Melanocyte of skin (primary cell): ENCODE results near the gene SGSM2.

GRCh38 chr17:1473811-1474303 lies 17.8 kb upstream of the CRK start:
- CAGE, long polyA plus RNA, 2 experiments = no peak in any of the 2 experiments

GRCh38 chr17:1628210-1628751 lies 353 bp downstream of the SLC43A2 start:
- CAGE, long polyA plus RNA, 2 experiments = no peak in any of the 2 experiments

GRCh38 chr17:1649088-1649758 lies 443 bp downstream of the RILP start:
- CAGE, long polyA plus RNA, 2 experiments = no peak in any of the 2 experiments

GRCh38 chr17:1732722-1733384 lies 8.3 kb downstream of the WDR81 start:
- CAGE, long polyA plus RNA, 2 experiments = no peak in any of the 2 experiments

- CAGE, long polyA plus RNA, 2 experiments = no peak in any of the 2 experiments
Measured at GRCh38 chr17:1871697-1872295, 42.0 kb downstream of the RPA1 start.

- CAGE, long polyA plus RNA, 2 experiments = no peak in any of the 2 experiments
Measured at GRCh38 chr17:1989181-1989575, 36.0 kb downstream of the RTN4RL1 start.

- CAGE, long polyA plus RNA, 2 experiments = no peak in any of the 2 experiments
Measured at GRCh38 chr17:1999601-2000348, 25.4 kb downstream of the RTN4RL1 start.

GRCh38 chr17:2018289-2019481 lies 6.4 kb downstream of the RTN4RL1 start:
- CAGE, long polyA plus RNA, 2 experiments = no peak in any of the 2 experiments

DNA sequence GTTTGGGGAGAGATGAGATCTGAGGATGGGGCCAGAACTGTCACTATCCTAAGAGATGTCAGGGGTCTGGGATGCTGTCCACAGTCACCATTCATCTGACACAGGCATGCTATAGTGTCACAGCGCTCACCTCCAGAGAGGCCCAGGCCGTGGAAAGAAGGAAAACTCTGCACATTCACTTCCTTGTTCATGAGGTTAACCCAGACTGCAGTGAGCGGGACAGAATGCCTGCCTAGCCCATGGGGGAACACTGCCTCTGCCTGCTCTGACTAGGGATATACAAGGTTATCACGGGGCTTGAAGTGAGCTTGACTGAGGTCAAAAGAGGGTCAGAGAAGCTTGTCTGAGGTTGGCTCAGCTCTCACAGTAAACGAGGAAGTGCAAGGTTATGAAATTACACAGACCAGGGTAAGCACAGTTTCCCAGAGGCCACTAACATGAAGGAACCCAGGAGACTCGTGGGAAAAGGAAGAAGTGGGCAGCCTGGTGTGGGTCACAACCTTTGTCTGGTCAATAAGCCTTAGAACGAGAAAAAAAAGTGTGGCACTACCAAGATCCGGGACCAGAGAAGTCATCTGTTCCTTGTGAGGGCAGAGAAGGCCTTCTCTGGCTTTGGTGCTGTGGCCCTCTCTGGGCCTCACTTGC lies 28.7 kb downstream of the HIC1 start:
- CAGE, long polyA plus RNA, 2 experiments = no peak in any of the 2 experiments

DNA sequence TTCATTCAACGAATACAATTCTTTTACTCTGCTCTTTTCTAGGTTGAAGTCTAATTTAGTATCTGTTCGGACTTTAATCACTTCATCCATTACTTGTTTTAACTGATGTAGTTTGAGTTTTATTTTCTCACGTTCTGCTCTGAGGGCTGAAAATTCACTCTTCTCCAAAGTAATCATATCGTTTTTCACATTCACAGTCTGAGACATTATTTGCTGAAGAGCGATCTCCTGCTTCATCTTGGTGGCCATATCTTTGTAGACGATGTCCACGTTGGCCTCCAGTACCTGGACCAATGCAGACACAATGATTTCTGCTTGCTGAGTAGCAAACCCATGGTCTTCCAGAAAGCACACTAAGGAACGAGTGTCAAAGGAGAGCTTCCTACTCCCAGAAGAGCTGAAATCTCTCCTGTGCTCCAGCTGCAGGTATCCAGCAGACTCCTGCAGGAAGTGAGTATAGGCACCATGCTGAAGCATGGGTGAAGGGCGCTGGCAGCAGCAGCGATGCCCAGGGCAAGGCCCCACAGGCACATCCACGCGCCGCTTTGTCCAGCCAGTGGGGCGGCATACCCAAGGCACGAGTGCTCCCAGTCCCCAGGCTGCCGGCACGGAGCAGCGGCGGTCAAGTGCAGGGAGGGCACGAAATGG lies 72.9 kb downstream of the HIC1 start:
- CAGE, long polyA plus RNA, 2 experiments = no peak in any of the 2 experiments

GRCh38 chr17:2137246-2137730 lies 82.4 kb downstream of the HIC1 start:
- CAGE, long polyA plus RNA, 2 experiments = no peak in any of the 2 experiments

DNA sequence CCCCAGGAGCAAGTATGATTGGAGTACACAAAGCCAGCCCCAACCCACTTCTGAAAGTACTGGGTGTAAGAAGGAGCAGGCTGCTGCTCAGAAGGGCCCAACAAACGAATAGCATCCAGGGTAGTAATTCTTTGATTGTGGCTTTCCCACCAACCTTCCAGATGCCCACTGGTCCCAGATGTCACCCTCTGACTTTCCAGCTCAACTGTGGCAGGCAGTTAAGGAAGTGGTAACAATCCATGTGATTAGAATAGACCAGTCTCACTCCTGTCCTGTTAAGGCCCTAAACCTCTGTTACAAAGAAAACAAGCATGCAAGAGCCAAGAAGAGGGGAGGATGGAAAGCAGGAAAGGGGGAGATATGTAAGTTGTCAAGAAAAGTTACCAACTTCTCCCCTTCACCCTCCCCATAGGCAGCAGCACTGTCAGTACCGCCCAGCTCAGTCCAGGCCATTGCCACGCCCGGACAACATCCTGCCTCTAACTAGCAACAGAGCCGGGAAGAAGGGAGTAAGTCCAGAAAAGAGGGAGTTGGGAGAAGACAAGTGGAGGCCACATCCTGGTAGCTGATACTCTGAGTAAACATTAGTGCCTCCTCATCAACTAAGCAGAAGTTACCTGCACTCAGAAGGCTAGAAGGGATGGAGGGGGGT lies 113.7 kb downstream of the SMG6 start:
- CAGE, long polyA plus RNA, 2 experiments = no peak in any of the 2 experiments

DNA sequence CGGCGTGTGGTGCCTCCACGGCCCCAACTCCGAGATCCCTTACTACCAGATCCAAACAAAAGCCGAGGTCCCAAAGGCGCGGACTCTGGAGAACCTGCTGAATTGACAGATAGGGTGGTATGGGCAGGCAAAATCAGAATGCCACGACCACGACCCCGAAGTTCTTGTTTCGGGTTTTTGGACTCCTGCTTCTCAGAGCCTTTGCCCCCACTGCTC lies 4.3 kb downstream of the SMG6 start:
- CAGE, long polyA plus RNA, 2 experiments = no peak in any of the 2 experiments

GRCh38 chr17:2335564-2335796 lies 777 bp downstream of the TSR1 start:
- CAGE, long polyA plus RNA, 2 experiments = no peak in any of the 2 experiments

DNA sequence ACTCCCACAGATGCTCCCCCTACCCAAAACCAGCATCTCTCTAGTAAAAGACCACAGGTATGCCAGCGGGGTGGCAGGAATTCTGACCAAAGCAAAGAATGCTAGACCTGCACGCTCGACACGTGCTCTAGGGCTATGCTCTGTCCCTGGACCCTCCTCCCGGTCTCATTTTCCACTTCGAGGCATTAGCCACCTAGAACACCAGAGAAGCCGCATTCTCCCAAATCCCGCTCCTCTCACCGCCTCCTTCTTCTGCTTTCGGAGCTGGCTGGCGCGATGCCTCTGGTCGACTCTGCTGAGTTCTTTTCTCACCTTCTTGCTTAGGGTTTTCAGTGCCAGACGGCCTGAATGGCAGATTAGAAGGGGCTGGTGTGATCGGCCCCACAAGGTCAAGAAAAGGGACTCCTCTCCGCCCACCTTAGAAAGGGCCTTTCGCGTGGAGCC lies 438 bp downstream of the TSR1 start:
- CAGE, long polyA plus RNA, 2 experiments = no peak in any of the 2 experiments

DNA sequence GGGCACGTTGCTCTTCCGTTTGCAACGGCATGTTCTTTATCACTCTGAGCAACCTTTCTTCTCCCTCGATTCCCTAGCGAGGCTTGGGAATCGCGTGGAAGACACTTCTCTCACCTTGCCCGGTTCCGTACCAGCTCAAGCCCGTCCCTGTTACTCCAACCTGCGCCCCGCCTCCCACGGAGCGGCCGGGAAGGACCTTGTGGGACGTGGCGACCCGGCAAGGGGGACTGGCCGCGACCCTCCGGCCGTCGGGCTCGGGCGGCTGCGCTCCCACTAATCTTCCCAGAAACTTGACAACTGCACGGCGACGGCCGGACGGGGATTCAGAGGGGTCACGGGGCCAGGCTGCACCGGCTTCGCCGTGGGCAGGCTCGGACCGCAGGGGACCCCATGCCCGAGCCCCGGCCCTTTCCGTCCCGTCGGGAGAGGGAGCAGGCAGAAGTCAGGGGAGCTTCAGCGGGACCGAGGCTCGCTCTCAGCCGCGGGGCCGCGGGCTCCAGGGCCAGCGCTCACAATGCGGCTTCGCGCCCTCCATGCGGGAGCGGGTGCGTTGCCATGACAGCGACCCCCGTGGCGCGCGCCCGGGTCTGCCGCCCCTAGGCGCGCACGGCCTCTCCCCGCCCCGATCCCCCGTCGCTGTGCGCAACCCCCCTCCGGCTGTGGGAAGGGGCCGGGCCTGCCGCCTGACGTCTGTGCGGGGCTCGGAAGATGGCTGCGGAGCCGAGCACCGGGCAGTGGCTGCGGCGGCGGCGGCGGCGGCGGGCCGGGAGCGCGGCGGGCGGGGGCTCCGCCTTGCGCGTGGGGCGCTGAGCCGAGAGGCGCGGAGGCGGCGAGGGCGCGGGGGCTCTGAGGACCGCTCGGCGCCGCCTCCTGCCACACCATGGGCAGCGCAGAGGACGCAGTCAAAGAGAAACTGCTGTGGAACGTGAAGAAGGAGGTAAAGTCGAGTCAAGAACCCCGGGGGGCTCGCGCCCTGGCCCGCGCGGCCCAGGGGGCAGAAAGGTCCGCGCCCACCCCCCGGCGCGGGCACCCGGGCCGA lies at the start of gene SGSM2:
Gene SGSM2 (plus strand): TSS at position 693 of the 1,039 bp plus-strand sequence.
- CAGE, long polyA plus RNA, 2 experiments = no peak in any of the 2 experiments

DNA sequence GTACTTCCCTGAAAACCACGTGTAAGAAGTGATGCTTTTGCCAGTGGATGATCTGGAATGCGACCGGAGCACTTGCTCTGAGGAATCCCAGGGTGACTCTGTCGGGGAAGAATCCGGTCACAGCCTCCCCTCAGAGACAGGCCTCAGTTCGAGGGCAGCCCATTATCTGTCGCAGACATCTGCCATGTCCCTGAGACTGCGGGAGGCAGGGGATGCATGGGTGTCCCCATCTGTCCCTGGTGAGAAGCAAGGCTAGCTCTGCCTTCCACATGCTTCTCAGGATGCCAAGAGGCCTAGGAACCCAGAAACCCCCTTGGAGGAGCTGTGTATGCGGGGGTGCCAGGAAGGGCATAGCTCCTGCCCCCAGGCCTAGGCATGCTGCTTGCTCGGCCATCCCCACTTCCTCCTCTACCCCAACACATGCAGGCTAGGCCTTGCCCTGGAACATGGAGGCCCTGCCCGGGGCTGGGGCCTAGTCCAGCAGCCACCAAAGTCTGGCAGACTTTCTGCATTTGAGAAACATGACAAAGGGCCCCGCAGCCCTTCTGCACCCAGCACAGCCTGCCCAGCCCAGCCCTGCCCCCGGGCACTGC lies 20.5 kb downstream of the MNT start:
- CAGE, long polyA plus RNA, 2 experiments = no peak in any of the 2 experiments

GRCh38 chr17:2406686-2407933 lies 6.2 kb upstream of the MNT start:
- CAGE, long polyA plus RNA, 2 experiments = no peak in any of the 2 experiments

DNA sequence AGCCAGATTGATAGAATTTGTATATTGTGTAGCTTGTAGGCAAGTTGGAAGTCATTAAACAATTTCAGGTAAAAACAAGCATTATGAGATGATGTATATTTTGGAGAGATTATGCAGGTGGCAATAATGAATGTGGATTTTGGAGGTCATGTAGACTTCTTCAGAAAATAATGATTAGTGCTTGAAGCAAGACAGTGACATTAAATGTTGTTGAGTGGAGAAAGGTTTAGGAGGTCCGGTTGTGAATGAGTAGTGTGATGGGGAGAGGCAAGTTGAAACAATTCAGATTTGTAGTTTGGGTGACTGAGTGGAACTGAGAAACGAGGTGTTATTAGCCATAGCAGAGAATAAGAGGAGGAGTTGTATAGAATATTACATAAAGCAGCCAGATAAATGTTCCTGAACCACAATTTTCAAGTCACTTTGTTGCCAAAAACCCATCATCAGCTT lies 11.5 kb downstream of the PAFAH1B1 start:
- CAGE, long polyA plus RNA, 2 experiments = no peak in any of the 2 experiments

DNA sequence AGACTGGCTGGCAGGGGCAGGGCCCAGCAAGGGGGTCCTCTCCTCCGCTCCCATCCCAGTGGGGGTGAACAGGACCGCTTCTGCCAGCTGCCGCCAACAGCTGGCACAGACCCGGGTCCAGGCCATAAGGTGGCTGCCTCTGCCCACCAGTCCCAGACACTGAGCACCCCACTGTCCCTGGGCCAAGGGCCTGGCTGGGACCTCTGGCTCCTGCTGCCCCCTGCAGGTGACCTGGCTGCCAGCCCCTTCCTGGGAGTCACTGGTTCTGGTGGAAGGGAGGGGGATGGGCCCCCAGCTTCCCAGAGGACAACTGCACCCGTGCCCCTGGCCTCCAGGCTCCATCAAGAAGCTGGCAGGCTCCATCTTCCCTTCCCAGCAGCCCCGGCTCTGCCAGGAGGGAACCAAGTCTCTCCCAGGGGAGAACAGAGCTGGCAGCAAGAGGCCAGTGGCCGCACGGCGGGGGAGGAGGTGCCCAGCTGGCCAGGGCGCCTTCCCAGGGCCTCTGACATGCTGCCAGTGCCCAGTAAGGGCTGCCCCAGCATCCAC lies 3.9 kb downstream of the CLUH start:
- CAGE, long polyA plus RNA, 2 experiments = no peak in any of the 2 experiments